AG09319 (cell line): ENCODE measurements around a stretch of chr19.

GRCh38 chr19:29610480-29611112, 4.5 kb downstream of the POP4 start:
- RRBS, result no CpG with 5 or more reads among the region's 20 CpGs

DNA sequence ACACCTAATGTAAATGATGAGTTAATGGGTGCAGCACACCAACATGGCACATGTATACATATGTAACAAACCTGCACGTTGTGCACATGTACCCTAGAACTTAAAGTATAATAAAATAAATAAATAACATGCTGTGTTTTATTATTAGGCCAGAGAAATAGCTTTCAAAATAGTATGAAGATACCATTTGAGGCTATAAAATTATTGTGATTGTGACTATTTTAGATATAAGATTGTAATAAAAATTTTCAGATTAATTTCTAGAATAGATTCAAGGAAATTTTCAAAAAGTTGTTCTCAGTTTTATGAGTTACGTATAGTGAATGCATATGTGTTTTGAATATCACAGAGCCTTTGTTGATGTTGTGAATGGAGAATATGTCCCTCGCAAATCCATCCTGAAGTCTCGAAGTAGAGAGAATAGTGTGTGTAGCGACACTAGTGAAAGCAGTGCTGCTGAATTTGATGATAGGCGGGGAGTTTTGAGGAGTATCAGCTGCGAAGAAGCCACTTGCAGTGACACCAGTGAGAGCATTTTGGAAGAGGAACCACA, 70.0 kb downstream of the URI1 start:
- RRBS, result no CpG with 5 or more reads among the region's 7 CpGs

DNA sequence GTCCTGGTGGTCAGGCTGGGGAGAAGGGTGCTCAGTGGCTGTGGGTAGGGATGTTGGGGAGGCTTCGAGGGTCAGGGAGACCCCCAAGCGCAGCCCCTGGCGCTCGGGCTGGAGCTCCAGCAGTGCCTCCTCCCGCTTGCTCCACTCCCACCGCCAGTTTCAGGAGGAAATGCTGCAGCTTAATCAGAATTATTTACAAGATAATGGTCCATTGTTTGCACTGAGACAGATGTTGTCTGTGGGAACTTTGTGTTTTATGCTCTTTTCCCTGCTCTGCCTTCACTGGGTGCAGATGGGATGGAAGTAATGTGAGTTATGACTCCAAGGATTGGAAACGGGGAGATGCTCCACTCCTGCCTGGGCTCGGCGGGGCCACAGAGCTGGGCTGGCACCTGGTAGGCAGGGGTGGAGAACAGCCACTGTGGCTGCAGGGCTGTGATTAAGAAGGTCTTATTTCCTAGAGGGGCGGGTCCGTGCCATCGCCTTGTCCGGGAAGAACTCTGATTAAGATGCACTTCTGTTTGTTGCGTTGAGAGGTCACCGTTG, 192.4 kb downstream of the ZNF536 start:
- RRBS, result no CpG with 5 or more reads among the region's 15 CpGs

DNA sequence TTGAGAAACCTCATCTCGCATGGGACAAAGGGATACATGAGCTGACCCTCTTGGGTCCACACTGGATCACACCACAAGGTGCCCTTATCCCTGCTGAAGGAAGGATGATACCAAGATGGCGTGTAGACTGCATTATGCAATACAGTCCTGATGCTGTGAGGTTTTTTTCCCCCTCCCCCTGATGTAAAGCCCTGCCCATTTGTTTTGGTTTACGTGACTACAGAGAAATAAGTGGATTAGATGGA, 320.9 kb downstream of the ZNF536 start:
- RRBS, result no CpG with 5 or more reads among the region's 3 CpGs

DNA sequence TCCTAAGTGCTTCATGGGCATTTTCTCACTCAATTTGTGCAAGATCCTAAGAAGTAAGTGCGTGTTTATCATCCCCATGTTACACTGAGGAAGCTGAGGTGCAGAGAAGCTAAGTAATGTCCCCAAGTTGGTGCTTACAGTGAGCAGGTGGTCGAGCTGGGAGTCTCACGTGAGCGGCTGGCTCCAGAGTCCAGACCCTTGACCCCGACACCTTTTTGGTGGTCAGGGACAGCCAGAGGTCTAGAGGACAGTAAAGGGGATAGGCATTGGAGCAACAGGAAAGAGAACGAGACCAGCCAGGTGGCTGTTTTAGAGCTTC, 185.4 kb downstream of the TSHZ3 start:
- RRBS, result no CpG with 5 or more reads among the region's 6 CpGs

- RRBS, result no CpG with 5 or more reads among the region's 9 CpGs
Observed at GRCh38 chr19:31339267-31339799, 9.9 kb downstream of the TSHZ3 start.

GRCh38 chr19:31340441-31340763, 8.8 kb downstream of the TSHZ3 start:
- RRBS, result no CpG with 5 or more reads among the region's 7 CpGs

DNA sequence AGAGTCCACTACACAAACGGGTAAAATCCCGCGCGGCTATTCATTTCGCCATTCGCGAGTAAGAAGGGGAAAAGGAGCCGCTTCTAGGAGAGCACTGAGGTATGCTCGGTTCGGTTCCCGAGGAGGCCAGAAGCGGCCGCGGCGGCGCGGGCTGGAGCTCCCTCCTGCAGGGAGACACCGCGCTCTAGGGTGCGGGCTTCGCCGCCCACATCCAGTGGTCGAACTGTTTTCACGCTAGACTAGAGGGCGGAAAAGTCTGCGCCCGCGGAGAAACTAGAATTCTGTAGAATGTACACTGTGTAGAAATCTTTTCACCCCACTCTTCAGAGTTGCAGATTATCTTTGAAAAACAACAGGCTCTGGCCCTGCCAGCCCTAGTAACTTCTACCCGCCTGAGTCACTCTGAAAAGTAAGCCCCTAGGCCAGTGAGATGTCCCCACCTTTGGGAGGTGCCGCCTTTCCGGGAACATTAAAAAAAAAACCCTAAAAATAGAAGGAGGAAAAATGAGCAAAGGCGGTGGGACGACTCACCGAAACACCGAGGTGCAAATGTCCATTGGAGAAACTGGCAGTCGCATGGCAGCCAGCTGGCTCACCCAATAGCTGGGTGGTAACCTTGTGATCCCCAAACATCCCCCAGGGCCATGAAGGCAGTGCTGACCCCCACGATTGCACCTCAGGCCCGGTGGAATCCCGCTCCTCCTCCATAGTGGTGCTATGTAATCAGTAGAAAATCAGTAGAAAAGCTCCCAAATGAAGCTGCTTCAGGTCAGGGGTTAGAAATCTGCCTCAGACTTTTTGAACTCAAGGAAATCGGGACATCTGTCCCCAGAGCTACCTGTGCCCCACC, 4.0 kb upstream of the TSHZ3 start:
- RRBS, result no CpG with 5 or more reads among the region's 40 CpGs

GRCh38 chr19:32063623-32064181, 281.7 kb upstream of the ZNF507 start:
- RRBS, result no CpG with 5 or more reads among the region's 15 CpGs

DNA sequence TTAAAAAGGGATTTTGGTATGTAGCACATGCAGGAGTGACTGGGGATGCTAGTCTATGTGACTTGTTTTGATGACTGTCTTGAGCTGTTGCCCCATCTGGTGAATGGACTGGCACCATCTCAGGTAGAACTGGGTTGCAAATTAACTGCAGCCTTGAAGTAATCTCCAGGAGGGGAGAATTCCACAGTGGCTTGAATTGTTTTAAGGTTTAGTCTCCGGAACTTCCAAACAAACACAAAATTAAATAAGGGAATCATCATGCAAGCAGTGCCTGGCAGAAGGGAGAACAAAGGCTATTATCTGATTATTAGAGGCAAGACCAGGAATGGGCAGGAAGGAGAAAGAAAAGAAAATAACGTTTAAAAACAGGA, 258.6 kb upstream of the ZNF507 start:
- RRBS, result no CpG with 5 or more reads among the region's 2 CpGs

GRCh38 chr19:32168181-32168564, 177.2 kb upstream of the ZNF507 start:
- RRBS, result no CpG with 5 or more reads among the region's 4 CpGs

DNA sequence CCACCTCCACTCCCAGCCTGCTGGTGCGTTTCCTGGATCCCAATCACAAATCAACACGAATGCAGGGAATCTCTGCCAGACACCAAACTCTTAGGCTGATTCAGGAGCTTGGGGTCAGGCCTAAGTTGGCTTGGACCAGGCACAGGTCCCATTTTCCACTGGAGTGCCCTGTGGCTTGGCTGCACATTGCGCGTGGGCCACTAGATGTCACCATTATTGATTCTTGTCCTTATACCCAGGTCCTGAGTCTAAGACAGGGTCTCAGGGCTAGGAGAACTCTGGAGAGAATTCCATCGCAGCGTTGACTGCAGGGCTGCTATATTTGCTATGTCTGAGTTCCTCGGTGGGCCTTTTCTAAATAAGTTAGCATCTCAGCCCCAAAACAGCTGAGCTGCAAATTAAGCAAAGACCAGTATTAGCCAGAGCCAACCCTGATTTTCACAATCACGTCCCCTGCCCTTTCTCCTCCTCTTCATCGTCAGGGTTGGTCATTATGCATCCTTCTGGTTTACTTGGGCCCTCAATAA, 5.1 kb upstream of the ZNF507 start:
- RRBS, result no CpG with 5 or more reads among the region's 9 CpGs

GRCh38 chr19:32363015-32363783, 17.8 kb downstream of the ZNF507 start:
- RRBS, result no CpG with 5 or more reads among the region's 8 CpGs

GRCh38 chr19:32388208-32389006, 17.2 kb upstream of the DPY19L3 start:
- RRBS, result no CpG with 5 or more reads among the region's 8 CpGs

DNA sequence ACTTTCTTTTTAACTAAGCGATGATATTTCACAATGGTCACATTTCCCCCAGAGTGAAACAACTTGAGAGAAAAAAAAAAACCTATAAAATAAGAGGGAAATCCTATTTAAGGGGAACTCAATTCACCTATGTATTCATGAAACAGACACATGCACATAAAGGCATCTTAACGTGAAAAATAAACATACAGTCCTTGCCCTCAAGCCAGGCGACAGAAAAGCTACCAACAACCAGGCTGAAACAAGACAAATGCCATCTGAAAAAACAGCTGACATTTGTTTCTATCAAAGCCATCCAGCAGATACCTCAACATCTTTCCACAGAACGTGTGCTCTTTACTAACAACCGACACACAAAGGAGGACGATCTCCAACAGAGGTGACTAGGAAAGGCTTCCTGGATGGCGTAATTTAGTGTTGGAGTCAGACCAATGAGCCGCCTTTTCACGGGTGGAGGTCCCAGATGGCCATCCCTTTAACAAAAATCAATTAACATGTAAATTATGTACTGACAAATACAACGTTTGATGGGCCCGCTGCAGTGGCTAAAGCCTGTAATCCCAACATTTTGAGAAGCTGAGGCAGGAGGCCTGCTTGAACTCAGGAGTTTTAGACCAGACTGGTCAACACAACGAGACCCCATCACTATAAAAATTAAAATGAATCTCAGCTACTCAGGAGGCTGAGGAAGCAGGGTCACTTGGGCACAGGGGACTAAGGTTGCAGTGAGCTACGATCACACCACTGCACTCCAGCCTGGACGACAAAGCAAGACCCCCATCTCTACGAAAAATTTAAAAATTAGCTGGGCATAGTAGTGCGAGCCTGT, 1.4 kb upstream of the DPY19L3 start:
- RRBS, result no CpG with 5 or more reads among the region's 16 CpGs

GRCh38 chr19:32404783-32405417, 670 bp upstream of the DPY19L3 start:
- RRBS, result under 1% methylated on average over 4 of the region's 42 CpGs

- RRBS, result no CpG with 5 or more reads among the region's 6 CpGs
Observed at GRCh38 chr19:32666054-32666432, 8.9 kb downstream of the ANKRD27 start.

GRCh38 chr19:32677645-32678029, 2.0 kb downstream of the RGS9BP start:
- RRBS, result no CpG with 5 or more reads among the region's 9 CpGs

GRCh38 chr19:32933469-32934399, 38.0 kb downstream of the CEP89 start:
- RRBS, result no CpG with 5 or more reads among the region's 6 CpGs

DNA sequence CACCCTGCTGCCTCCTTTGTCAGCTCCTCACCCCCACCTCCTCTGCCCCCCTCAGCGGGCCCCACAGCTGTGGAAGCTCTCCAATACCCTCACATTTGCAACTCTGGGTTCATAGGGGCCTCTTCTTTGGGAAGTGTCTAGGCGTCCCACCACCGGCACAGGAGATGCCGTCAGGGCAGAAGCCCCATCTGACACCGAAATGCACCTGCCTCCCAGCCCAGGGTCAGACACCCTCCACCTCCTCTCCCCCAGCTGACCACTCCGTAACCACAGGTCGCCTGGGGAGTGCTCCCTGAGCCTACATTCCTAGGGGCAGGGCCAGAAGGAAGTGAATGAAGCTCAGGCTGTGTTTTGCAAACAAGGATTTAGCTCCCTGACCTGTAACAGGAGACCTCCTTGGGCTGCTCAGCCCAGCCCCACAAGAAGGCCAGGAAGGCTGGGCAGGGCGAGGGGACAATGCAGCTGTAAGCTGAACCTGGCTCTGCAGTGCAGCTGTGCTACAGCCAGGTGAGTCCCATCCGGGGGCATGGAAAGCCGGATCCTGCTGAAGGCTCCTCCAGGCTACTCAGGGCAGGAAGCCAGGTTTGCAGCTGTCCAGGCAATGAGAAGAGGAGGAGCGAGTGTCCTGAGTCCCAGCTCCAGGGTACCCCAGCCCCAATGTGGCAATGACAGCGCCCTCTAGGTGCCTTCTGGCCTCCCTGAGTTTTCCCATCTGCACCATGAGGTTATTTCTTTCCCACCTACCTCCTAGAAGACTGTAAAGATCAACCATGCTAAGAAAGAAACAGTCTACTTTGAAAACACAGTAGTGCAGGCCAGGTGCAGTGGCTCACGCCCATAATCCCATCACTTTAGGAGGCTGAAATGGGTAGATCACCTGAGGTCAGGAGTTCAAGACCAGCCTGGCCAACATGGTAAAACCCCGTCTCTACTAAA, 42.1 kb downstream of the RHPN2 start:
- RRBS, result no CpG with 5 or more reads among the region's 14 CpGs